Mammary epithelial cell (primary cell): Measurements from ENCODE around the genes SLC13A2, ALDOC and PROCA1.

DNA sequence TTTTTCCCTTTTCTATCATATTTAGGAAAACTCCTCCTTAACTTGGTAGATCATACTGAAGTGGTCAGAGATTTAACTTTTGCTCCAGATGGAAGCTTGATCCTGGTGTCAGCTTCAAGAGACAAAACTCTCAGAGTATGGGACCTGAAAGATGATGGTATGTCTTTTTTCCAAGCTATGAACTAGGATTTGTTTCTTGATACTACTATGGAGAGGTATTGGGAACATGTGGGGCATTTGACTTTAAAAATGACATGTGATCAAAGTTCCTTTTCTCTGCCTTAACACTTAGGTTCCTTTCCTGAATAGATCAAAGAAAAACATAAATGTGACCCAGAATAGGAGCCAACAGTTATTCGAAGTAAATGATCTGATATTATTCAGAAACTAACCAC is 10.8 kb downstream of the WSB1 start:
- CAGE, long polyA plus RNA, result no peak
- RRBS, result no CpG with 5 or more reads among the region's 1 CpG

DNA sequence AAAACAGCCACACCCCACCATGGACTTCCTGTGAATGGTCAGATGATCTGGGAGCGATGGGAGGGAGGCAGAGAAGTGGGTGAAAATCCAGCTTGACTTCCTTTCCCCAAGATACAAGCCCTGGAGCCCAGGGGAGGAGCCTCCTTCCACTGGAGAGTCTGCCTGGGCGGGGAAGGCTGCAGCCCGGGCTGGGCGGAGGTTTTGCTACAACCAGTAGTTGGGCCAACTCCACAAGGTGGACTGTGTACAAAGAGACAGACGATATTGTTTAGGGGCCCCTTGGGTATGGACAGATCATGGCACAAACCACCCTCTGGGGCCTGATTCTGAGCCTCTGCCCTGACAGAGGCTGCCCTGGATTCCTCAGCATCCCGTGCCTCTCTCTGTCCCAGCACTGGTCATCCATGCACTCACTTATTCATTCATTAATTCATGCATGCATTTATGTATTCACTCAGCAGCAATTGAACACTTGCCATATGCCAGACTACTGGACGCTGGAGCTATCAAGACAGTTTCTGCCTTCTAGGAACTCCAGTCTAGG is 29.8 kb downstream of the WSB1 start:
- CAGE, long polyA plus RNA, result no peak
- RRBS, result no CpG with 5 or more reads among the region's 7 CpGs

DNA sequence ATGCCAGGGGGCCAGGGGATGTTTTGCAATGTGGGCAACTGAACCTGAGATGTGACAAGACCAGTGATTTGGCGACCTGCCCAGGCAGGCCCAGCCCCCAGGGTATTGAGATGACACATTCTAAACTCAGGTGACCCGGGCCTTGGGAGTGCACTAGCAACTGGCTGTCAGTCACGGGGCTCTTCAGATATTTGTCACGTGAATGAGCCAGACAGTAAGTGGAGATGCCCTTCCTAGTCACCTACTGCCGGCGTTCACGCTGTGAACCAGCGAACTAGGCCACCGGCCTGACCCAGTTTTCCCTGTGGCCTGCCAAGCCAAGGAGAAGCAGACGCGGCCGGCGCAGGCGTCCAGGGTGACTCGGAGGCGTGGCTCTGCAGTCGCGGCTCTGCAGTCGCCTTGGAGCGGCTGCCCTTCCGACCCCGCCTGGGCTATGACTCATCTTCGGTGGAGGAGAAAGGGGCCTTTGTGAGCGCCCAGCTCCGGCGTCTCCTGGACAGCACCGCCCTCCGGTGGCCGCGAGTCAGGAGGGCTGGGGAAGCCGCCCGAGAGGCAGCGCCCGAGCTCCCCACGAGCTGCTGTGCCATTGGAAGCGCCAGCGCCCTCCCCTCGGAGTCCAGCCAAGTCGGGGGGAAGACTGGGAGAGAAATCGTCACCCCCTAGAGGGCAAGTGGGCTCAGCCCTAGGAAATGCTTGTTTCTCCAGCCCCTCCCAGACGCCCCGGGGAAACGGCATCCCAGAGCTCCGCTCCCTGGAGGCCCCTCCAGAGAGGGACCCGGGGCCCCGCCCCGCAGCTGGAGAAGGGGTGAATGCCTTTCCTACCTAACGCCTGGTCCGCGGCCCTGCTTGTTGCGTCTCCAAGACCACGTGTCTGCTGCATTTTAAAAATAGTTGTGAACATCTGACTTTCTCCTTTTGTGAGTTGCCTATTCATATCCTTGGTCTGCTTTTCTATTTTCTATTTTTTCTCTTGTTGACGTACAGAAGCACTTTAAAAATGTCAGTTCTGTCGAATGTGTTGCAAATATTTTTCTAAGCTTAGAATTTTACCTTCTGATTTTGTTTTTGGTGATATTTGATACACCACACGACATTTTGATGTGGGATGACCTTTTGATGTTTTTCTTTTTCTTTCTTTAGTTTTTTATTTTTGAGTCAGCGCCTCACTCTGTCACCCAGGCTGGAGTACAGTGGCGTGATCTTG is 39.0 kb downstream of the WSB1 start:
- CAGE, long polyA plus RNA, result no peak
- RRBS, result 4% methylated on average over 12 of the region's 57 CpGs

GRCh38 chr17:27379792-27380495 is 76.3 kb upstream of the KSR1 start:
- CAGE, long polyA plus RNA, result no peak
- RRBS, result 3% methylated on average over 7 of the region's 20 CpGs

DNA sequence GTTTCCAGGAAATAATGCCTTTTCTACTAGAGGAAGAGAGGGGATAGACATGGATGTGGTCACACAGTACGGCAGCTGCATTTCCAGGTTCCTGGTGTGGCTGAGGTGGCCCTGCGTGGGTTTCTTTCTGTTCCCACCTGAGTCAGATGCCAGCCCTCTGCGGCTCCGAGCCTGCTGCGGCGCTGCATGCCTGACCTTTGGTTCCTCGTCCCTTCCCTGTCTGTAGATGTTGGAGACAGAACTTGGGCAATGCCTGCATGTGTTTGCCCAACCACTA is 71.9 kb upstream of the LGALS9 start:
- CAGE, long polyA plus RNA, result no peak
- RRBS, result no CpG with 5 or more reads among the region's 7 CpGs

GRCh38 chr17:27812156-27812541 is 11.8 kb upstream of the NOS2 start:
- CAGE, long polyA plus RNA, result no peak
- RRBS, result no CpG with 5 or more reads among the region's 8 CpGs

- CAGE, long polyA plus RNA, result no peak
- RRBS, result no CpG with 5 or more reads among the region's 4 CpGs
These were observed 12.2 kb upstream of the NLK start for GRCh38 chr17:28030223-28030770.

- CAGE, long polyA plus RNA, result no peak
- RRBS, result no CpG with 5 or more reads among the region's 15 CpGs
These were observed 1.5 kb upstream of the NLK start for GRCh38 chr17:28040848-28041539.

GRCh38 chr17:28049843-28050897 is 7.7 kb downstream of the NLK start:
- CAGE, long polyA plus RNA, result no peak
- RRBS, result no CpG with 5 or more reads among the region's 10 CpGs

DNA sequence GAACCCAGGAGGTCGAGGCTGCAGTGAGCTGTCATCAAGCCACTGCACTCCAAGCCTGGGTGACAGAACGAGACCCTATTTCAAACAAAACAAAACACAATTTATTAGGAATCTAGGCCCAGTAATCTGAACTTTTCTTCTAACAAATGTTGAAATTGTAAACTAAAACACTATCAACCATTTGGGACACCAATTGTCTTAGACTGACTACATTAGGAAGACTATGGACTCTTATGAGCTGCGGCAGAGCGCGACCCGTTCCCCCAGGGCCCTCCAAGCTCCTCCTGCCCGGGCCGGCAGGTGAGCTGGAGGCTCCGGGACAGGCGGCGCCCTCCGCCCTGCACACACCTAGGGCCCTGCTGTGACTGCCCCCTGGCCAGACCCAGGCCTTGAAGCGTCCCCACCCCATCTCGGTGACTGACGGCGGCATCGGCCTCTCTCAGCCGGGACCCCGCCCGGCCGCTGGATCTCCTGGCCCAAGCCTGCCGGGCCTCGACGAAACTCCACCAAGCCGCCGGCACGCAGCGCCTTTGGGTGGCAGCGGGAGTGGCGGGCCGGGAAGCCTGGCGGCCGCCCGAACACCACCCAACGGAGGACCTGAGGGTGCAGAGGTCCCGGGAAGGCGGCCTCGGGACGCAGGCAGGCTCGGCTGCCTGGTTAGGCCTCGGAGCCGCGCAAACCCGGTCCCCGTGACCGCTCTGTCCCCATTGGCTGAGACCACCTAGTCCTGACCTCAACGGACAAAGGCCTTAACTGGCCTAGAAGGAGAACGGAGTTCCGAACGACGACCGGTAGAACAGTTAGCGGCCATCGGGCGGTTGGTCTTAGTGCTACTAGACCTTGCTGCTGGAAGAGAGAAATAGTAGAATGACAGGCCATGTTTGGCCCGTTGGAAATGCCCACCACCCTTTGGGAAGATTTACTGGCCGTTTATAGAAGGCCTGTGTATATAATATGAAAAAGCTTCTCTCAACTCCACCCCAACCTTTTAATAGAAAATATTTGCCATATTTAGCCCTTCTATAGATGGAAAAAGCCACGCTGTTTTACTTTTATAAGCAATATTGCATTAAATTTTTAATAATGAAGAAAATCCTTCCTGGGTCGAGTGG is 12.0 kb upstream of the TMEM97 start:
- CAGE, long polyA plus RNA, result no peak
- RRBS, result 70% methylated on average over 10 of the region's 59 CpGs

GRCh38 chr17:28333831-28334687 is 1.2 kb downstream of the IFT20 start:
- CAGE, long polyA plus RNA, result no peak
- RRBS, result no CpG with 5 or more reads among the region's 11 CpGs

GRCh38 chr17:28346446-28346887 is 10.9 kb downstream of the POLDIP2 start:
- CAGE, long polyA plus RNA, result no peak
- RRBS, result no CpG with 5 or more reads among the region's 2 CpGs

DNA sequence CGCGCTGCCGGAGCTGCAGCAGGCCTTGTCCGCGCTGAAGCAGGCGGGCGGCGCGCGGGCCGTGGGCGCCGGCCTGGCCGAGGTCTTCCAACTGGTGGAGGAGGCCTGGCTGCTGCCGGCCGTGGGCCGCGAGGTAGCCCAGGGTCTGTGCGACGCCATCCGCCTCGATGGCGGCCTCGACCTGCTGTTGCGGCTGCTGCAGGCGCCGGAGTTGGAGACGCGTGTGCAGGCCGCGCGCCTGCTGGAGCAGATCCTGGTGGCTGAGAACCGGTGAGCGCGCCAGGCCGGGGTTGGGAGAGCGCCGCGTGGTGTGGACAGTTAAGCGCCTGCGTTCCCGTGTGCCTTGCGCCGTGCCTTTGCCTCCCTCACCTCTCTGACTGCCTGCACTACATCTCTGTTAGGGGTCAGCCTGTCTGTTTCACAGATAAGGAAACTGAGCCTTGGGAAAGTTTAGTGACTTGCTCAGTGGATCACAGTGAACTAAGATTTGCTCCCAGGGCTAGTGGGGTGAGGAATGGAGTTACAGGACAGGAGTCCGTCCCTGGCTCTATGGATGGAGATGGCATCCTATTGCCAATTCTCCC is 831 bp downstream of the SARM1 start:
- CAGE, long polyA plus RNA, result no peak
- RRBS, result 10% methylated on average over 24 of the region's 45 CpGs

DNA sequence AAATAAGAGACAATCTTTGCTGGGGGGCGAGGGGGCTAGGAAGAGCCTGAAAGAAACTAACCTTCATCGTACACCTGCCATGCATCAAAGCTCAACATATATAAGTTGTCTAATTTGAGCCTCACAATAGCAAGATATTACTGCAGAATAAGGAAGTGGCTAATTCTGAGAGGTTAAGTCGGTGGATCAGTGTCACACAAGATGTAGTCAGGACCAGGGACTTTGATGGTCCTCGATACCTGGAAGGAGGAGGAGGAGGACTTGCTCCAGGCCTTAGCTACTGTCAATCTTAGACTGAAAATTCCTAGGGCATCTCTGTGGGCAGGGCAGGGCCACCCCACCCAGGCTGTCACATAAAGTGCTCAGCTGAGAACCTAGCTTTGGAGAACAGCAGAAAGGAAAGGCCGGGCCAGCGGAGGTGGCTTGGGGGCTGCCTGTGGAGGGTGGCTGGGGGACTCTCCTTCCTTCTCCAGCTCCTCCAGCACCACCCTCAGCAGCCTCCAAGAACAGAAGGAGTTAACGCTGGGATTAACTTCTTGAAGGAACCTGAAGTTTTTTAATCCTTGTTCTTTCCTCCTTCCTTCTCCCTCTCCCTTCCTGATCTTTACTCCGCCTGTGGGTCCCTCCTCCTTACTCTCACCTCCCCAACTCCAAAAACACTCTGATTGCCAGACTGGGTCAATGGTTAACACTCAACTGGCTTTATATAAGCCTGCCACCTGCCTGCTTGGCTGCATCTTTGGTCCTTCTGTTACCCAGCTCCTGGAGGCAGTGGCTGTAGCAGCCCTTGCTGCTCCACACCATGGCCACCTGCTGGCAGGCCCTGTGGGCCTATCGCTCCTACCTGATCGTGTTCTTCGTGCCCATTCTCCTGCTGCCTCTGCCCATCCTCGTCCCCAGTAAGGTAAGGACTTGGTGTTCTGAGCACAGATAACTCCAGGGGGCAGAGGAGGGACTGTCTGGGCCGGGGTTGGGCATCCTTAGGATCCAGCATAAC is at the start of gene SLC13A2:
Gene SLC13A2 (plus strand): TSS at position 734 of the 997 bp plus-strand sequence.
- CAGE, long polyA plus RNA, result no peak
- RRBS, result no CpG with 5 or more reads among the region's 13 CpGs

DNA sequence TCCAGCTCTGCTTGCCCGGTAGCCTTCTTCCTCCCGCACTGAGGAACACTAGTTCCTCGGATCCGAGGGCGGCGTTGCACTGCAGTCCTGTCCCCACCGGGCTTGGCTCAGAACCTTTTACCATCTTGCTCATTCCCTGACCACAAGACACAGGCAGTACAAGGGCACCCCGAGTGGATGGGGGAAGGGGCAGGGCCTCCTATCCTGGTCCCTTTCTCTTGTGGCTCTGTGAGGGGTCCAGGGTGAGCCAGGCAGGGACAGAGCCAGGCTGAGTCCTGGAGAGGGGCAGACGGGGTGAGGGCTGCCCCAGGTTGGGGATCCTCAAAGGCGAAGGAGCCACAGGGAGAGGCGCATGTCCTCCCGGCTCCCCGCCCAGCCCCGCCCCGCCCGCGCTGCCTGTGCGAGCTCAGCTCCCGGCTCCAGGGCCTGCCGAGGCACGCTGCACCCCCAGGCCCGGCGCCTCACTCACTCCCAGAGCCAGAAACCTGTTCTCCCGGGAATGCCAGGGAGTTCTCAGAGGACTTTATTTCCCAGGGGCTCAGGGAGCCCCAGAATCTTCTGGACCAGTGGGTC is 1.6 kb downstream of the FOXN1 start:
- CAGE, long polyA plus RNA, result no peak
- RRBS, result 1% methylated on average over 17 of the region's 24 CpGs

DNA sequence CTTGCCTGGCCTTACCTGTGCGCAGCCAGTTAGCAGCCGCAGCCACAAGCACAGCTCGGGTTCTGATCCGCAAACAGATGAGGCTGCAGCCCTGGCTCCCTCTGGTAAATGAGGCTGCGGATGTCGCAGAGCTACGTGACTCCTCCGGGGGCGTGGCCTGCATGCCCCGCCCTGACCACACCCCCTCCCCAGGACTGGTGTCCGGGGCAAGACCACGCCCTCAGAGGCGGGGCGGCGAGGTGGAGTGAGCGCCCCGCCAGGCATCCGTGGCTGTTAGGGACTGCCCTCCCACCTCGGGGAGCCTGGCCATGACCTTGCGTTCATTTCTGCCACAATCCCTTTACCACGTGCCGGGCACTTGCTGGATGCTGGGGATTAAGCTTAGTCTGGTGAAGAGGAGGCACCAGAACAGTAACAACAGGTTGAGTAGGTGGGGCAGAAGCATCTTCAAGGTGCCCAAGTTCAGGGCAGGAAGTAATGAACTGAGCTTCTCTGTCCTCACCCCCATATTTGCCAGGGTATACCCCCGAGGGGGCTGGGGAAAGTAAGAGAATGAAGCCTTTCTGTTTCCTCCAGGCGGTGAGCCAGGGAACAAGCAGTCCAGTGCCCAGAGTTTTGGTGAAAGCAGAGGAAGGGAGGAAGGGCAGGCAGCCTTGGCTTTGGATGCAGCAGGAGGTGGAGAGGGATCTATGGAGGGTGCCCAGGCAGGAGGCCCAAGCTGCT is at the start of gene ALDOC:
Gene ALDOC (minus strand): TSS at position 110 of the 723 bp plus-strand sequence.
- CAGE, long polyA plus RNA, result no peak
- RRBS, result under 1% methylated on average over 4 of the region's 24 CpGs

- CAGE, long polyA plus RNA, result no peak
- RRBS, result 2% methylated on average over 16 of the region's 37 CpGs
These were observed 383 bp upstream of the BLTP2 start for GRCh38 chr17:28645253-28645828.

DNA sequence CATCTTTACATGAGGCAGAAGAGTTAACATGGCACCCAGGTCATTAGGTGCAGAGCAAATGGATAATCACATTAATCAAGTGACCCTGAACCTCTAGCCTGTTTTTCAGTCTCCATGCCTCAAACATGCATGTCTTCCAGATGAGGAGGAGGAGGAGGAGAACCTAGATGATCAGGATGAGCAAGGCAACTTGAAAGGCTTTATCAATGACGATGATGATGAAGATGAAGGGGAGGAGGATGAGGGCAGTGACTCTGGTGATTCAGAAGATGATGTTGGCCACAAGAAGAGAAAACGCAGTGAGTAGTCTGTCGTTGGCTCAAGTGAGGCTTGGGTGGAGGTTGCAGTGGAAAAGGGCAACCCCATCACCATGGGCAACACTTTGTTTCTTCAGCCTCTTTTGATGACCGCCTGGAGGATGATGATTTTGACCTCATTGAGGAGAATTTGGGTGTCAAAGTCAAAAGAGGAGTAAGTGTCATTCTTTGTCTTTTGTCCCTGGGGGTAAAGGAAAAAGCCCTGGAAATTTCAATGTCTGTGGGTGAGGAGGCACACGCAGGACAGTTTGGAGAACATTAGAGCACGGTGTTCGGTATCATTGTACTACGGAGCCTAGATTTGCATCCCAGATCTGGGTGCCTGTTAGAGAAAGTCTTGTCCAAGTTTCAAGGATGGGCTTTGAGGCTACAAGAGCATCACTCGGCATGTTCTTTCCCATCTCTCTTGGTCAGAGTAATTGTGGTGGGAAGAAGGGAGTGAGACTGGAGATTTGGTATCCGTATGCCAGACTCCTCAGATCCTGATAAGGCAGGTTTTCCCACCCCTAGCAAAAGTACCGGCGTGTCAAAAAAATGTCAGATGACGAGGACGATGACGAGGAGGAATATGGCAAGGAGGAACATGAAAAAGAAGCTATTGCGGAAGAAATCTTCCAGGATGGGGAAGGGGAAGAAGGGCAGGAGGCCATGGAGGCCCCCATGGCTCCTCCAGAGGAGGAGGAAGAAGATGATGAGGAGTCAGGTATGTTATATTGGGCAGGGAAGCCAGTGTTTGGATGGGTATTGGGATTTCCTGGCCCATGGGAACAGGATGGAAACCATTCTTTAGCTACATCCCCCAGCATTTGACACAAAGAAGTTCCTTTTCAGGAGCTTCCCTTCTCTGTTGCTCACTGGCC is 12.5 kb downstream of the SUPT6H start:
- CAGE, long polyA plus RNA, result no peak
- RRBS, result no CpG with 5 or more reads among the region's 16 CpGs

- CAGE, long polyA plus RNA, result no peak
- RRBS, result 13% methylated on average over 28 of the region's 86 CpGs
These were observed at the start of gene PROCA1 for GRCh38 chr17:28711217-28712269. Gene PROCA1, minus strand, starts transcription at chr17:28711888.

GRCh38 chr17:28716737-28717401 is 799 bp downstream of the RAB34 start:
- CAGE, long polyA plus RNA, result no peak
- RRBS, result 0% methylated on average over 4 of the region's 42 CpGs